Frontal cortex (tissue), 2 donors: ENCODE measurements around a stretch of chr21.

GRCh38 chr21:45029576-45030252 lies 44.7 kb upstream of the ADARB1 start:
- RAMPAGE, long total RNA: no peak

GRCh38 chr21:45033082-45033847 lies 41.1 kb upstream of the ADARB1 start:
- RAMPAGE, long total RNA: no peak

DNA sequence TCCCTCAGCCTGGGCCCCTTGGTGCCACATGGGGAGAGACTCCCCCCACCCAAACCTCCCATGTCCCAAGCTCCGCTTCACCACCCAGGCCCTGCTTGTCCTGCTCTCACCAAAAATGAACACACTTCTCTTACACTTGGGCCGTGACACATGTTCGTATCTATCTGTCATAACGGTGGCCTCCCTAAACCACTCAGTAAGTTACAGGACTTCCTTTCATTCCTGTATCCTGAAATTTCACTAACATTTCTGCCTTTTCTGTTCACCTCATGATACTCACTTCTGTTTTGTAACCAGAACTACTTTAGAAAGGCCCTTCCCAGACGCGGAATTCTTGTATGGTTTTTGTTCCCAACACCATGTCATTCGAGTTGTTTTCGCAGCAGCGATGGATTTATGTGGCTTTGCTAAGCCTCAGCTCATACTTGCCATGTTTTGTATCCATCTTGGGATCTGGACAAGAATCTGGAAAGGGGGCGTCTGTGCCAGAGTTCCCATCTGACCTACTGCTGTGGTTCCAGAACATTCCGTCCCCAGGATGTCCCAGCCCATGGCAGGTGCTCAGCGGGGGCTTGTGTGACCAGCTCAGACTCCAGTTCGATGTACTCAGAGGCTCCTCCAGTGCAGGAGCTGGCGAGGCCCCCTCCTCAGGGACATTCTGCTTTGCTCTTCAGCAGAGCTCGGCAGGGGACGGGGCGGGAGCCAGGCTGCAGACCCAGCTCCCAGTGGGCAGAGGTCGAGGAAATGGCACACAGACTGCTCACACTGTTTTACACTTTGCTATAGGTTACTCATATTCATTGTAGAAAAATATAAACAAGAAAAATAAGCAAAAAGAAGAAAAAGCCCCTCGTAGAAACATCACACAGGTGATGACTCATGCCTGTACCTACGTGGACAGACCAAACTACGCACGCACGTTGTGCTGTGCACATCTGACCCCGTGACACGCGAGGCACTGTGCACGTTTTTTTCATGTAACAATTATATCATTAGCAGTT lies 24.1 kb upstream of the ADARB1 start:
- RAMPAGE, long total RNA: no peak

DNA sequence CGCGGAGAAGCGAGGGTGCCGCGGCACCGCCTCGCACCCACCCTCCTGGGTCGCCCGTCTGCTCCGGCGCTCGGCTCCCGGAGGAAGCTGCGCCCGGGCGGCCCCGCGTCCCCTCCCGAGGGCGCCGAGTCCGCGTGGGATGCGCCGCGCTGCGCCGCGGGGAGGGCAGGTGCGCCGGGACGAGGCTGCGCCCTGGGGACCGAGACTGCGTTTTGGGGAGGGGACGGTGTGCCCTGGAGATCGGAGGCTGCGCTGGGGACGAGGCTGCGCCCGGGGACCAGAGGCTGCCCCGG lies 496 bp downstream of the ADARB1 start:
- RAMPAGE, long total RNA: no peak

GRCh38 chr21:45080797-45081490 lies 6.6 kb downstream of the ADARB1 start:
- RAMPAGE, long total RNA: no peak

- RAMPAGE, long total RNA: no peak
These were observed 101.4 kb downstream of the ADARB1 start for GRCh38 chr21:45175447-45176553.

- RAMPAGE, long total RNA: no peak
These were observed 78.6 kb downstream of the POFUT2 start for GRCh38 chr21:45209144-45209398.

- RAMPAGE, long total RNA: no peak
These were observed 757 bp upstream of the POFUT2 start for GRCh38 chr21:45288220-45289083.

- RAMPAGE, long total RNA: no peak
These were observed 21.6 kb upstream of the POFUT2 start for GRCh38 chr21:45309062-45309960.

- RAMPAGE, long total RNA: no peak
These were observed 32.8 kb upstream of the POFUT2 start for GRCh38 chr21:45320357-45321087.

- RAMPAGE, long total RNA: no peak
These were observed 33.6 kb upstream of the POFUT2 start for GRCh38 chr21:45321192-45321751.

- RAMPAGE, long total RNA: no peak
These were observed 57.2 kb upstream of the COL18A1 start for GRCh38 chr21:45347673-45348327.

DNA sequence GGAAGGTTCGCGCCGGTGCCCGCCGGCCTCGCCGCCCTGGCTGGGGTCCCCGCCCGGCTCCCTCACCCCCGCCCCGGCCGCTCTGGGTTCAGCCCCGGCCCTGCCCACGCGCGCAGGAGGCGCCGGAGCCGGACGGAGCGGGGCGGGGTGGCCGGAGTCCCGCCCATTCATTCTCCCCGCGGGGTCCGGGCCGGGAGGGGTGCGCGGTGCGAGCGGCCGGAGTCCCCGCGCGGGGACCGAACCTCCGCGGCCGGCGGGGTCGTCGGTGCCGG lies 464 bp downstream of the COL18A1 start:
- RAMPAGE, long total RNA: no peak

DNA sequence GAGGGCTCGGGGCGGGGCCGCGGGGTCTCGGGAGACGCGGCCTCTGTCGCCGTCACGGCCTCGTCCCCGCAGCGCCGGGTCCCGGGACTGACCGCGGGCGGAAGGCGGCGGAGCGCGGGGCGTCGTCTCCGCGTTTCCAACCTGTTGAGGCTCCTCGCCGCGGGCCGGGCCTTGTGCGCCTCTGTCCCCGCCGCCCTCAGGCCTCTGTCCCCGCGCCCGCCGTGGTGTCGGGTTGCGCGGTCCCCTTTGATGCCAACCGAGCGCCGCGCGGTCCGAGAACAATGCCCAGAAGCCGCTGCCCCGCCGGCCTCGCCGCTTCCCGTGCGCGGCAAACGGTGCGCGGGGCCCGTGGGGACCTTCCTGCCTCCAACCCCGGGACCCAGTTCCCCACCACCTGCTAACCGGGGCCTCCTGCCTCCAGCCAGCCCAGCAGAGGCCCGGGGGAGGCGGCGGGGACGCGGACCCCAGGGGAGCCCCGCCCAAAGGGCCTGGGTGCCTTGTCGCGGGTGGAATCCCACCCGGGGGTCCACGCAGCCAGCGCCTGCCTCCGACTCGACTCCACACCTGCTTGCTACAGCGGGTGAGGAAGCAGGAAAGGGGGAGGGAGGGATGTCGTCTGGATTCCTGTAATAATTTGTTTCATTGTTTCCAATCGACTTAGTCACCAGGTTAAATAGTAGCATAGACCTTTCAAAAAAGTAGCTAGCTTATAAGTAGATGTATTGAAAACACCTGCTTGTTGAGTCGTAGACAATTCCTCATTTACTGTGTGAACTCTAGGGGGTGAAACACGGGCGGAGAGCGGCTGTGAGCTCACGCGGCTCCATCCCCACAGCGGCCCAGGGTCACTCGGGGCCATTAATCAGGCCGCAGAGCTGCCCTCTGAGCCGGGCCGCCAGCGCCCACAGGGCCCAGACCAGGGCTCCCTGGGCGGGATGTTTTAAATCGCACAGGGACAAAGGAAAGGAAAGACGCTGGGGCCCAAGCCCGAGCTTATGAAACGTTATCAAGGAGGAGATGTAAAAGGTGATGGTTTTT lies 1.1 kb downstream of the COL18A1 start:
- RAMPAGE, long total RNA: no peak

DNA sequence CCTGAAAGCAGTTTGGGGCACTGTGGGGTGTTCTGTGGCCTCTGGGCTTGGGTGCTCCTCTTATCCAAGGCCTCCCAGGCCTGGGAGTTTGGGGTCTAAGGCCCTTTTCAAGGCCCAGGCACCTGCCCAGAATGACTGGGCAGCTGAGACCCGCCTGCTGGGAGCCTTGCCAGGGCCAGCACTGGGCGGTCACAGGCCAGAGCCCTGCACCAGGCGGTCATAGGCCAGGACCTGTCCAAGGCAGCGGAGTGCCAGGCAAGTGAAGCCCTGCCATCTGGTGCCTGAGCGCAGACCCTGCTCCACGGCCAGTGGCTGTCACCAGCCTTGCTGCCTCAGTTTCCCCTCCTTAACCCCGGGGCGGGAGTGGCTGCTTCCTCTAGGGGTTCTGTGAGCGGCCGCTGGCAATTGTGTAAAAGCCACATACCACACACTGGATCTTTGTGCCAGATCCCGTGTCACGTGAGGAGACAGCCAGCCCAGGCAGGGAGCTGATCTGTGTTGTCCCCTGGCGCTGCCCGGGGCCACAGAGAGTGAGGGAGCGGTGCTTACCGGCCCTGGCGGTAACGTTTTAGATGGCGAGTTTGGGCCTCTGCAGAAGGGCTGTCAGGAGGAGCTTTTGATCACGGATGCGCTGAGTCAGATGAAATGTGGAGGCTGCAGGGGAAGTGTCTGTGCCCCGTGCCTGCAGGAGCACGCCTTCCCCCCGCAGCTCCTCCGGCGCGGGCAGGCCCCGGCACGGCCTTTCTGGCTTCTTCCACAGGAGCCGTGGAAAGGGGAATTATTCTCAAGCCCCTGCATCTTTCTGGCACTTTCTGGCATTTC lies 4.6 kb downstream of the COL18A1 start:
- RAMPAGE, long total RNA: no peak

- RAMPAGE, long total RNA: no peak
These were observed 12.6 kb downstream of the COL18A1 start for GRCh38 chr21:45417452-45418158.

GRCh38 chr21:45421419-45422154 lies 16.6 kb downstream of the COL18A1 start:
- RAMPAGE, long total RNA: no peak

- RAMPAGE, long total RNA: no peak
These were observed 35.8 kb downstream of the COL18A1 start for GRCh38 chr21:45440609-45441301.

- RAMPAGE, long total RNA: no peak
These were observed 64.5 kb downstream of the COL18A1 start for GRCh38 chr21:45469049-45470281.

- RAMPAGE, long total RNA: no peak
These were observed 67.7 kb downstream of the SLC19A1 start for GRCh38 chr21:45474247-45475172.